PC-3 (cell line): Measurements from ENCODE around the gene PGAM1.

GRCh38 chr10:96369778-96370350, 11.1 kb upstream of the OPALIN start:
- RAMPAGE, long total RNA: no peak

DNA sequence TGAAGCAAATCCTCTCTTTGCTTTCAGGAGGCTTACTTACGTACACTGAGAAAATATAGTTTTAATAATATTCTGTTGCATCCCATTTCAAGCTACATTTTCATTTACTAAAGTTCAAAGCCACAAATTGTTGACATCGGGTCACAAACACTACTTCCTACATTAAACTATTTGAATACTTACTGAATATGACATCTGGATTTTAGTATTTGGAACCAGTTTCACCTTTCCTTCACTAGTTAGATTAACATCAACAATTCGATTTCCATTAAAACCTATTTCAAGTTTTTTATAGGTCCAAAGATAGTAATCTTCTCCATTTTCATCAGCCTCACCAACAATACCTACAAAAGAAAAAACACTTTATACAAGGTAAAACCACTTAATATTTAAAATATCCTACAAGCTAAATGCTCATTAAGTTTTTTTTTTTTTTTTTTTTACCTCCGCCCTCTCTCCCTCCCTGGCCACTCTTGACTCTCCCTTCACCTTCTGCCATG, 25.0 kb downstream of the TM9SF3 start:
- RAMPAGE, long total RNA: no peak

GRCh38 chr10:96658118-96658684, 62.1 kb downstream of the PIK3AP1 start:
- RAMPAGE, long total RNA: no peak

GRCh38 chr10:96673289-96674130, 46.8 kb downstream of the PIK3AP1 start:
- RAMPAGE, long total RNA: no peak

- RAMPAGE, long total RNA: no peak
Observed at GRCh38 chr10:96676698-96676933, 43.7 kb downstream of the PIK3AP1 start.

DNA sequence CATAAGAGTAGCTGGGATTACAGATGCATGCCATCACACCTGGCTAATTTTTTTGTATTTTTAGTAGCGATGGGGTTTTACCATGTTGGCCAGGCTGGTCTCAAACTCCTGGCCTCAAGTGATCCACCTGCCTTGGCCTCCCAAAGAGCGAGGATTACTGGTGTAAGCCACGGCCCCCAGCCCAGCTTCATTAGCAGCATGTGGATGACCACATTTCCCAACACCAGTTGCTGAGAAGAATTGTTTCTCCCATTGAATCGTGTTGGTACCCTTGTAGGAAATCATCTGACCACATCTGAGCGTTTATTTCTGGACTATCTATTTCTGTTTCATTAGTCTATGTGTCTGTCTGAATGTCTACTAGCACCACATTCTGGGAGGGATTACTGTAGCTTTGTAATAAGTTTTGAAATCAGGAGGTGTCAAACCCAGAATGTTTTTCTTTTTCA, 89.5 kb downstream of the LCOR start:
- RAMPAGE, long total RNA: no peak

DNA sequence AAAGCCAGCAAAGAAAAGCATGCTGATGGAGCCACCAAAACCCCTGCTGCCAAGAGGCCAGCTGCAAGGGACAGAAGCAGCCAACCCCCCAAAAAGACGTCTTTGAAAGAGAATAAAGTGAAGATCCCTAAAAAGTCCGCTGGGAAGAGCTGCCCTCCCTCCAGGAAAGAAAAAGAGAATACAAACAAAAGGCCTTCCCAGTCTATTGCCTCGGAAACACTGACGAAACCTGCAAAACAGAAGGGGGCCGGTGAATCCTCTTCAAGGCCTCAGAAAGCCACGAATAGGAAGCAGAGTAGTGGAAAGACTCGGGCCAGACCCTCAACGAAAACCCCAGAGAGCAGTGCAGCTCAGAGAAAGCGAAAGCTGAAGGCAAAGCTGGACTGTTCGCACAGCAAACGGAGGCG, 152.6 kb downstream of the LCOR start:
- RAMPAGE, long total RNA: no peak

DNA sequence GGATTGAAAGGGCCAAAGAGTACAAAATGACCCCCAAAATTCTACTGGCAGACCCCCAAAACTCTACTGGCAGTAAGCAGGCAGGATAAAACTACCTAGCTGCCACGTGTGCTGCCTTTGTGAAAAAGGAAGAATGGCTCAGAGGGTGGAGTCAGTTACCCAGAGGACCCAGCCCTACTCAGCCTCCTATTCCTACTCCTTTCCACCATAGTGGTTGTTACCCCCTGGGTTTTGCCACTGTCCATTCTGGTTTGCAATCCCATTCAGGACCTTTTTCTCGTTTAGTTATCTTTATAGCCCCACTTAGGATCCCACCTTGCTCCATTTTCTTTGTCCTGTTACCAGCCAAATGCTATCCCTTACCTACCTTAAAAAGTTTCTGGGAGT, 36.5 kb downstream of the ARHGAP19 start:
- RAMPAGE, long total RNA: no peak

- RAMPAGE, long total RNA: no peak
Observed at GRCh38 chr10:97366414-97366705, 31.8 kb upstream of the FRAT2 start.

- RAMPAGE, long total RNA: no peak
Observed at GRCh38 chr10:97422905-97423627, 2.9 kb upstream of the PGAM1 start.

GRCh38 chr10:97425693-97426787, at the start of gene PGAM1:
TSS of gene PGAM1 (plus strand) at chr10:97426191.
- RAMPAGE, long total RNA: start-site peak on the plus strand at chr10:97426171-97426263, 242 and 89 reads in 2 replicates

DNA sequence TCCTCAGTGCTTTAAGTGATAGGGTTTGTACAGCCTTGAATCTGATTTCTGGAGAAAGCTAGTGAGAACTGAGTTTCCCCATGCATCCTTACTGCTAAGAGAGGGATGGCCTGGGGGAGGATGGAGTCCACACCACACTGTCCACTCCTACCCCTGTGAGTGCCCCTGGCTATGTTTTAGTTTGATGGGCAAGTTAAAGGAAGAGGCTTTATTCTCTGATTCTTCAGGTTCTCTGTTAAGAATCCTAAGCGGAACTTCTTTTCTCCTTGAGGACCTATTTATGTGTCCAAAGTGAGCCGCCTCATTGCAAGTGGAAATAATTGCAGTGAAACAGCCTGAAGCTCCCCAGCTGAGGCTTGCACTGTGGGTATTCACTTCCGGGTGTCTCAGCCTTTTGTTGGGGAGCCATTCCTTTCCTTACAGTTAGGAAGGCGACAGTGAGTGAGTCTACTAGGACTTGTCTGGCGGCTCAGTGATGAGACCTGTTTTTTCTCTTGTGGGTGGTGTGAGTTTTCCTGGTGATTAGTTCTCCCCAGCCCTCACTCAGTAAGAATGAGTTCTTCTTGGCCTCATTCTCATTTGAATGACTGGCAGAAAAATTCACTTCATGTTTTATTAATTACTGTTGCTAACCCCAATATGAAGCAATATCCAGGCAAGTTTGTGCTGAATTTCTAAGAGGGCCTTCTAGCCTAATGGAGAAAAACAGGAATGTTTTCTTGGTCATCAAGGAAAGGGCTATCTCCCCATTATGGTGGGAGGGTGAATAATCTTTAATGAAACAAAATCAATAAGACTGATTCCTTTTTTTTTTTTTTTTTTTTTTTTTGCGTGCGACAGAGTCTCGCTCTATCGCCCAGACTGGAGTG, 2.5 kb downstream of the PGAM1 start:
- RAMPAGE, long total RNA: no peak

- RAMPAGE, long total RNA: no peak
Observed at GRCh38 chr10:97498037-97498260, 273 bp downstream of the MMS19 start.

DNA sequence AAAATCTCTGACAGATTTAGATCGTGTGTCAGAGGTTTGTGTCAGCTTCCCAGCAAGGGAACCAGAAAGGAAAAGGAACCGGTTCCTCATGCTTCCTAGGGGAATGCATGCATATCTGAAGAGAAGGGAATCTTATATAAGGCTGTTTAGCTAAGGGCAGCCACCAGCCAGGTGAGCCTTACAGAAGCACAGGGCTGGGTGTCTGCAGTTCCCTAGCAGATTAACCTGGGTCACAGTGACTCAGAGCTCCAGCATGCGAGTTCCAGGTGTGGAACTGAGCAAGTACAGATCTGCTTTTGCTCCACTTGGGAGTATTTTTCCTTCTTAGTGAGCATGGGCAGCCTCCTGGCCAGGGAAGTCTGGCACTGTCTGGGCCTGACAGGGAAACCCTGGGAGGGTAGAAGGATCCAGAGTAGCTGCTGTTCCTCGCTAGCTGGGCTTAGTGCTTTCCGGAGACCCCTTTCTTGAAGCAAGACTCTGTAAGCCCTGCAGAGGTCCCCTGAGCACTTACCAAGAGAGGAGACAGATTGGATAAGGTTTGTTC, 906 bp upstream of the ANKRD2 start:
- RAMPAGE, long total RNA: no peak

DNA sequence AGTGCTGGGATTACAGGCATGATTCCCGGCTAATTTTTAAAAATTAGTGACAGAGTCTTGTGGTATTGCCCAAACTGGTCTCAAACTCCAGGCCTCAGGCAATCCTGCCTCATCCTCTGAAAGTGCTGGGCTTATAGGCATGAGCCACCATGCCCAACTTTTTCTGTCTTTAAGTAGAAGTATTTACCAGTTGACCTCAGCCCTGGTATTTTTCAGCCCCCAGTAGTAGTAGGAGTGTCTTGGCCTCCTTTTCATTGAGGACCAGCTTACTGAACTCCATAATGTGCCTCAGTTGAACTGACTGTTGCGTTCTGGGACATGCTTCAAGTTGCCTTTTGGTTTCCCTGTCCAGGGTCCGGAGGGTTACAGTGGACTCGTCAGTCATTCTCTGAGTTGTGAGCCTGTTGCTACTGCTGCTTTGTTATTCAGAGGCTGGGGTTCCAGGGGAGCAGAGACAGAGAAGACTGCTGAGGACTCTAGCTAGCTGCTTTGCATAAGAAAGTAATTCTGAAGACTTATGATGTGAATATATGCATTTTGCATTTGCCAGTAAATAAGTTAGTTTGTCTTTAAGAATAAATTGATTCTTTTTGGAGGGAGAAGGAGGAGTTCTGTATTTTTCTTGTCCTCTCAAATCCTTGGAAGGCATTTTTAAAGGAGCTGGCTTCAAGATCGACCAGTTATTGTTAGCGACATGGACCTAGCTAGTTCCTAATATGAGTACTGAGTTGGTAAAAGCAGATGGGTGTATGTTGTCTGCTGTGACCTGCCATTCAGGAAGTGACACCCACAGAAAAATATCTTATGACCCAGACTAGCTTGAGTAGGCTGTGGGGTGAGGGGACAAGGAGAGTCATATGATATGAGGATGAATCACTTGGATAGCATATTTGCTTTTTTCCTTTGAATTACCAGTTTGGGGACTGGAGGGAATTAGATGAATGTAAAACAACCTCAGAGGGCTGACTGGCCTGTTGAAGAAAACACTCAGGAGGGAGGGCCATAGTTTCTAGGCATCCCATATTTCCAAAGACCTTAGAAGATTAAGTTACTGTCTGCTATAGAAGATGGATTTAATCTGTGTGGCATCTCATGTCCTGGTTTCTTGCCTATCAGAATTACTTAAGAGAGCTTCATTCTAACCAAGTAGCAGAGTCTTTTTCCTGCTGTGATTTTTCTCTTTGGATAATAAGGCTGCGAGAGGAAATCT, 8.3 kb downstream of the PI4K2A start:
- RAMPAGE, long total RNA: no peak

DNA sequence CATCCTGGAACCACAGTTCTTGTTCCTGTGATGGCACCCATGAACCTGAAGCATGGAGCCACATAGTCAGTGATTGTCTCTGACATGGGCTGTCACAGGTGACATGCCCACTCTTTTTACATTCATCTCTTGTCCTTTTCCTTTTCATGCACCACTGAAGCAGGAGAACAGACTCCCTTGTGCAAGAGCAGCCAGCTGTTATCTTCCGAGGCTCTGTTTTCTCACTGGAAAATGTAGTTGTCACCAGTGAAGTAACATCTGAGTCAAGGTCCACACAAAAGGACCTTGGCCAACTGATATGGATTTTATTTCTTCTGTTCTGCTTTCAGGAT, 22.8 kb downstream of the AVPI1 start:
- RAMPAGE, long total RNA: no peak

DNA sequence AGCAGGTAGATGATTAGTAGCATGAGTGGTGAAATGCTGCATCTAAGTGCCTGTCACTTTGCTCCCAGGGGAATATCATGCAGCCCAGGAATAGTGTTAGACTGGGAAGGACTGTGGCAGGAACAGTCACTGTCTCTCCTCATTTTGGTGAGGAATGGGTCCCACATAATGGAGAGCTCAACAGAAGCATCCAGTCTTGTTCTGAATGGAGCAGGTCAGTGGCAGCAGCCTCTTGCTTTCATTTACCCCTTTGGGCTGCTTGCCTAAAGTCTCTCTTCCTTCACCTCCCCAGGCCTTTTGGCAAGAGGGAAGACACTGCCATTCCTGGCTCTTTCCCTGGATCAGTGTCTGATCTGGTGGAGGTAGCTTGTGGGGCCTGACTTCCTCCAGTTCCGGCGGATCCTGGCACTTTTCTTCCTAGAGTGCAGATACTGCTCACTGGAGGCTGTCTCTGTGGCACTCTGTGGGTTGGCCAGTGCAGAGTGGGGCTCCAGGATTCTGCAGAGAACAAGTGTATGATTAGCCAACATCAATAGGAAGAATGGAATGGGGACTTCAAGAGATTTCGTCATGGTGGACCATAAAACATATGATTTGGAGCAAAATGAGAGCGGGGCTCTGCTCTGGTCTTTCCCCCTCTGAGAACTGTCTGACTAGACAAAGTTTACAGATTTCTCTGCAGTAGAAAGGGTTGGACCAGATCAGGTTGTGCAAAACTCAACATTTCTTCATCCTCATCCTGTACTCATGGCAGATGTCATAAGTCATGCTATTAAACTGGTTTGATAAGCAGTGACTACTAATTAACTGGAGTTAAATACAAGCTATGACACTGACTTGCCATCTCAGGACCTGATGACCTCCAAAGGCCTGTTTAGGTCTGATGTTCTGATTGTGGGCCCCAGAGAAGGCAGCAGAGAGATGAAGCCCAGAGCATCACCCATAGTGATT, 9.2 kb downstream of the AVPI1 start:
- RAMPAGE, long total RNA: no peak

DNA sequence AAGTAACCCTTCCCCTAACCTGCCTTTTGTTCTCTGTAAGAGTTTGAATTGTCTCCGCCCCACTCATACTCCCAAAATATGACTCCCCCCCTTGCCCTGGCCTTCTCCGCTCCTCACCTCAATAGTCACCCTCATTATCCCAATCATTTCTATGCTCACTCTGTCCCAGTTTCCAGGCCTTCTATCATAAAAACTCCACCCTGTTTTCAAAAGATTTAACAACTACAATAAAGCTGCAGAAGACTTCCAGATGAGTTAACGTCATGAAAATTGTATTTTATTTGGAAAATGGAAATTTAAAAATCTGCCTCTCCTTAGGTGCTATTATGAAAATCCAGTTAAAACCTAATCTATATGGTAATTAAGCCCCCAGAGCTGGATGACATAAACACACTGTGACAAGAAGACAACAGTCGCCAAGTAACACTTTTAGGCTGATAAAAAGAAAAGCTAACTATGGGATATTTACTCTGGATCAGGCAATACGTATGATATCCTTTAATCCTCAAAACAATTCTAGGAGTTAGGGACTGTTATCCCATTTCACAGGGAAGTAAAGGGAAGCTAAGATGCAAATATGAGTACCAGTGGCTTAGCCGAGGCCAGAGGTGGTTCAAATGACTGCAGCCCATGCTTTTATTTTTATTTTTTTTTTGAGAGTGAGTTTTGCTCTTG, 4.4 kb downstream of the AVPI1 start:
- RAMPAGE, long total RNA: no peak

GRCh38 chr10:97700614-97700813, 13.0 kb upstream of the MARVELD1 start:
- RAMPAGE, long total RNA: no peak

DNA sequence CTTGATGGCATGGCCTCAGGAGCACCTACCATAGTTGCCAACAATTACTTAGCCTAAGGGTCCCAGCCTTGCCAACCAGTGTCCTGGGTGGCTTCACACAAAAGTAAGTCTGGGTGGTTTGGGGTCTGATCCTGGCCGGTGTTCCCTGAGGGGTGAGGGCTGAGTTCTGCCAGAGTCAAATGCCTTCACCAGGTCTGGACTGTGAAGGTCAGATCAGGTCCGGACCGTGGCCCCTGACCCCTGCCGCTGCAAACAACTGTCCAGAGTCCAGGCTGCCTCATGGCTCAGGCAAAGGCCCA, 6.3 kb upstream of the MARVELD1 start:
- RAMPAGE, long total RNA: no peak